ENCODE measurements around a stretch of chr17.

DNA sequence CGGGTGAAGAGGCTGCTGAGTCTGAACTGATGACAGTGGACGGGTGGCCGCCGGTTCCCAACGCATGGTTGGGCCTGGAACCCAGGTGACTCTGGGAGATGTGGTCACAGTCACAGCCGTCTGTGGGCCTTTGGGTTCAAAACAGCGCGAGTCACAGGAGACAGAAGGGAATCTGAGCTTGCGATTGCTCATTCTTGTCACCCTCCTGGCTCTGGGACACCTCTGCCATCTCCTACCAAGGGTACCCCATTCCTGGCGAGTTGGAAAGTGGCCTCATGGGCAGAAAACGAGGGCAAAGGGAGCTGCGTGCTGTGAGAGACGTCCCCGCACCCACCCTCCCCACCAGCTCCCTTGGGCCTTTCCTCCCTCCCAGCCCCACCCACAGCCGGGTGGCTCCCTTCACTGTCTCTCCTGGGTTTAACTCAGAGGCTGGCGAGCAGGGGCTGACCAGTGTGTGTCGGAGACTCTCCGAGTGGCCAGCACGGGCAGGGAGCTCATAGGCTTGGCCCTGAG lies 26.0 kb downstream of the METRNL start:
- PRO-cap, result no peak

DNA sequence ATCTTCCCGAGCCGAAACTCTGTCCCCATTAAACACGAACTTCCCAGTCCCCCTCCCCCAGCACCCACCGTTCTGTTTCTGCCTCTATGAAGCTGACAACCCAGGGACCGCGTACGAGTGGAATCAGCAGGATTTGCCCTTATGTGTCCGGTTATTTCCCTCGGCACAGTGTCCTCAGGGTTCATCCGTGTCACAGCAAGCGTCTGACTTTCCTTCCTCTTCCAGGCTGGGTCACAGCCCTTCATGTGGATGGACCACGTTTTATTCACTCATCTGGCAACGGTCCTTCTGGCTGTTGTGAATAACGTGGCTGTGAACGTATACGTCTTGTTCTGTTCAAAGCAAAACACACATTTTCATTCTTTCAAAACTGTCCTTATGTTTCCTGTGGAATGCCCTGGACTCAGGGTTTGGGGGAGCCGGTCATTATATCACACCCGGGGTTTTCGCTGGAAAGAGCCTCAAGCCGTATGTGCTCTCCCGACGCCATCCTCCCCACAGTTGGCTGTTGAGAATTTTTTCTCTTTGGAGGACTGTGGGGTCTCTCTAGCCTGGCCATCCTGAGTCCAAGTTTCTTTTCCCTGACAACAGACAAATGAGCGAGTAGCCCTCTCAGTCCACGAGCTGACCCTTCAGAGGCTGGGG lies 31.5 kb downstream of the METRNL start:
- PRO-cap, result no peak

DNA sequence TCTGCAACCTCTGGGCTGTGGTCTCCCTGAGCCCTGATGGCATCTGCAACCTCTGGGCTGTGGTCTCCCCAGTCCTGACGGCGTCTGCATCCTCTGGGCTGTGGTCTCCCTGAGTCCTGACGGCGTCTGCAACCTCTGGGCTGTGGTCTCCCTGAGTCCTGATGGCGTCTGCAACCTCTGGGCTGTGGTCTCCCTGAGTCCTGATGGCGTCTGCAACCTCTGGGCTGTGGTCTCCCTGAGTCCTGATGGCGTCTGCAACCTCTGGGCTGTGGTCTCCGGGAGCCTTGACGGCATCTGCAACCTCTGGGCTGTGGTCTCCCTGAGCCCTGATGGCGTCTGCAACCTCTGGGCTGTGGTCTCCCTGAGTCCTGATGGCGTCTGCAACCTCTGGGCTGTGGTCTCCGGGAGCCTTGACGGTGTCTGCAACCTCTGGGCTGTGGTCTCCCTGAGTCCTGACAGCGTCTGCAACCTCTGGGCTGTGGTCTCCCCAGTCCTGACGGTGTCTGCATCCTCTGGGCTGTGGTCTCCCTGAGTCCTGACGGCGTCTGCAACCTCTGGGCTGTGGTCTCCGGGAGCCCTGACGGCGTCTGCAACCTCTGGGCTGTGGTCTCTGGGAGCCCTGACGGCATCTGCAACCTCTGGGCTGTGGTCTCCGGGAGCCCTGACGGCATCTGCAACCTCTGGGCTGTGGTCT lies 45.3 kb downstream of the METRNL start:
- PRO-cap, result no peak

DNA sequence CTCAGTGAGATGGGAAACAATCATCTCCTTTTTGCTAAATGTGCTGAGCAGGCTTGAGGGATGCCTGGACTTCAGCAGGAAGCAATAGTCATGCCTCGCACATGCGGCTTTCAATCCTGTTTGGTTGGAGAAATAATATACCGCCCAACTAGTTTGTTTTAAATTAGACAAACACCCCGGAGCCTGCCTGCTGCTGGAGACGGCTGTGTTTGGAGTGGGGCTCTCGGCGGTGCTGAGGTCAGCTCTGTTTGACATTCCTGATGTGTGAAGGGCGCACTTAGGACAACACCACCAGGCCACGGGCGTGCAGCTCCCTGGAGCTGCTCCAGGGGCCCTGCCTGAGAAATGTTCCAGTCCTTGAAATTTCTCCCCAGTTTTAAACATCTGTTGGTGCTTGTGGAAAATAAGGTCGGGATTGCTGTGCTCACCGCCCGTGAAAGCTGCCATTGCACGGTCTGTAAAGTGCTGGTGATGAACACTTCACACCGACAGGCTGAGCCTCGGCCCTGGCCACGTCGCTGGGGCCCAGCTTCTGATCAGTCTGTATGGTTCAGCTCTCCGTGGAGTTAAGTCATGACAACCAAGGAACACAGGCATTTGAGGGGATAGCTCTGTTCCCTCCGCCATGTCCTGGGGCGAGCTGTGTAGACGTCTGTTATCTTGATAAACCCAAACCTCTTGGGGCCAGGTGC lies 110.4 kb downstream of the METRNL start:
- PRO-cap, result no peak